Metastatic Breast Carcinoma in the Brain (tissue), 10 donors: ENCODE measurements around a stretch of chr16.

DNA sequence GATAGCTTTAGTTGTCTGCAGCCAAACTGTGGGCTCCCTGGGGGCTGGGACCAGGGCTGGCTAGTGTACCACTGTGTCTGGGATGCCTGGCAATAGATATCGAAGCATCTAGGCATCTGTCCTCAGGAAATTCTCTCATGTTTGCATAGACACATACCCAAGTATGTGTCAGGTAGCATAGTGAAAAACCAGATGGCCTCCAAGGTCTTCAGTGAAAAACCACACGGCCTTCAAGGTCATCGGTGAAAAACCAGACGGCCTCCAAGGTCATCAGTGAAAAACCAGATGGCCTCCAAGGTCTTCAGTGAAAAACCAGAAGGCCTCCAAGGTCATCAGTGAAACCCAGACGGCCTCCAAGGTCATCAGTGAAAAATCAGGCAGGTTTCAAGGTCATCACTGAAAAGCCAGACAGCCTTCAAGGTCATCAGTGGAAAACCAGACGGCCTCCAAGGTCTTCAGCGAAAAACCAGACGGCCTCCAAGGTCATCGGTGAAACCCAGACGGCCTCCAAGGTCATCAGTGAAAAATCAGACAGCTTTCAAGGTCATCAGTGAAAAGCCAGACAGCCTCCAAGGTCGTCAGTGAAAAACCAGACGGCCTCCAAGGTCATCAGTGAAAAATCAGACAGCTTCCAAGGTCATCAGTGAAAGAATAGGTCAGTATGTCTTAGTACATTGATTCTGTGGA is 72.2 kb downstream of the CMIP start:
- PRO-cap, 10 experiments, result no peak in any of the 10 experiments

DNA sequence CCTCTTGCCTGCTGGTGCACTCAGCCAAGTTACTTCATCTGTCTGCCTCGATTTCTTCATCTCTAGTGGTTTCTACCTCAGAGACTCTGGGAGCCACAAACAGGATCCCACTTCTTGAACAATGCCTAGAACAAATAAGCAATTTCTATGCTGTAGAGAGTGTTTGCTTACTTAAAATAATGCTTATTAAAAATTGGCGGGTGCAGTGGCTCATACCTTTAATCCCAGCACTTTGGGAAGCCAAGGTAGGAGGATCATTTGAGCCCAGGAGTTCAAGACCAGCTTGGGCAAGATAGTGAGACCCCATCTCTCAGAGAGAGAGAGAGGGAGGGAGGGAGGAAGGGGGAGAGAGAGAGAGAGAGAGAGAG is 75.6 kb downstream of the CMIP start:
- PRO-cap, 10 experiments, result no peak in any of the 10 experiments

DNA sequence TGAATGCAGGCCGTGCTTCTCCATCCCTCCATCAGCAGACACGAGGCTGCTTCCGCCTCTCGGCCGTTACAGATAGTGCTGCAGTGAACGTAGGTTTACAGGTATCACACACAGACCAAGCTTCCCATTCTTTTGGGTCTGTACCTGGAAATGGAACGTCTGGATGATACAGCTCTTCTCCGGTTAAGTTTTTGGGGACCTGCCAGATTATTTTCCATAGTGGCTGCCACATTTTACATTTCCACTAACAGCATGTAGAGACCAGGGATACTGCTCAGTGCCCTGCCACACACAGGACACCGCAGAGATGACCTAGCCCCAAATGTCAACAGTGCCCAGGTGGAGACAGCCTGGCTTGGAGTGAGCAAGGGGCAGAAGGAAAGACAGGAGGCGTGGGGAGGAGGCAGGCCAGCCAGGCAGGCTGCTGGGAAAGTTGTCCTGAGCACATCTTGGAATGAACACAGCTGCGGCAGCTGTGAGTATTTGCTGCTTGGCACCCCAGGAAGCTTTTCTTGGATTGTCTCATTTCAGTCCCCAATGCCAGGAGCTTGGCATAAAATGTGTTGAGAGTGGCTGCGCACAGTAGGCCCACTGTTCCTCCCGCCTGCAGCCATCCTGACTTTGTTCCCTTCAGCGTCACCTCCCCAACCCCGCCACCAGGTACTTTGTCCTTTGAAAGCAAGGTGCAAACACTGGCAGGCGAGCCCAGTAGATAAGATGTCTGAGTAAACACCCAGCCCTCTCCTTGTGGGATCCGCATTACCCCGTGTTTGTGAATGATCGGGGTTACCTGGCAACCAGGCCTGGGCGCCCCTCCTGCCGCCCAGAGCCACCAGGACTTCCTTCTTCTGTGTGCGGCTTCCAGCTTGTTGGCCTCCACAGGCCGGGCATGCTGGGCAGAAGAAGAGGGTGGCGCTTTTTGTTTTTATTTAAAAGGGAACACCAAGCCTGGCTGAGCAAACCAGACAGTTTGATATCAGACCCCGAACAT is 113.9 kb downstream of the CMIP start:
- PRO-cap, 10 experiments, result no peak in any of the 10 experiments

- PRO-cap, 10 experiments, result peak in 2 of 10 experiments; most common plus-strand start chr16:81584375 (in 2)
Measured at GRCh38 chr16:81584227-81584562, 139.6 kb downstream of the CMIP start.

DNA sequence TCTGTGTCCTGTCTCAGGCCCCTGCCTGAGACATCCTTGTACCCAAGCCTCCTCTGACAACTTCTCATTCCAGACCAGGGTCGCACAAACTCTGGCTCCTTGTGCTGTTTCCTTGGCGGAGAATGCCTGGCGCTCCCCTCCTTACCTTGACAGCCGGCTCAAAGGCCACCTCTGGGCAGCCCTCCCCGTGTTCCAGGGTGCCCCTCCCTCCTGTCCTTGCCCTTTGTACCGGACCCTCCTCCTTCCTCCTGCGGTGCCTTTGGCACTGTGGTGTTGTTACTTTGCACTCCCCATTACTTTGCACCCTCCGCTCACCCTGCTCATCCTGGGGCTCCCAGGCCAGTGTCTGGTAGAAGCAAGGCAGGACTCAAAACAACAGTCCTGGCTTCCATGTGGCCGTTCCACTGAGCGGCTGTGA is 147.7 kb downstream of the CMIP start:
- PRO-cap, 10 experiments, result no peak in any of the 10 experiments

DNA sequence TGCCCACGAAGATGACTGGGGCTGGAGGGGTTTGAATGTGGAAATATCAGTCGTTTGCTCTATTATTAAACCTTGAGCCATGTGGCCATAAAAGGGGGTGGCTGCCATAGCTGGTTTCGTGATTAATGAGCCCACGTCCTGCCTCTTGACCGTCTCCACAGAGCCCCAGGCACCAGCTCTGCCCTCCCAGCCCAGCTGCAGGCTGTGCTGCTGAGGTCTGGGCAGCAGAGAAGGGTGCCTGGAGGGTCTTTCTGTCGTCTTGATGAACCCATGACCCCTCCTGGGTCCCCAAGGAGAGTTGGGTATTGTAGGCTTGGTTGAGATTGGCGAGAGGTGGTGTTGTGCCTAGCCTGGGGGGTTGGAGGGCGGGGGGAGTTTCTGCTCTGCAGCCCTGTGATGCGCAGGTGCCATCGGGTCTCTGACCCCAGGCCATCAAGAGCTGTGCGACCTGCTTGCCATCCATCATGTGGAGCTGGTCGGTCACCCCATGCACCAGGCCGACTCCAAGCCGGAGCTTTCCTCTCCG is 148.5 kb downstream of the CMIP start:
- PRO-cap, 10 experiments, result no peak in any of the 10 experiments

DNA sequence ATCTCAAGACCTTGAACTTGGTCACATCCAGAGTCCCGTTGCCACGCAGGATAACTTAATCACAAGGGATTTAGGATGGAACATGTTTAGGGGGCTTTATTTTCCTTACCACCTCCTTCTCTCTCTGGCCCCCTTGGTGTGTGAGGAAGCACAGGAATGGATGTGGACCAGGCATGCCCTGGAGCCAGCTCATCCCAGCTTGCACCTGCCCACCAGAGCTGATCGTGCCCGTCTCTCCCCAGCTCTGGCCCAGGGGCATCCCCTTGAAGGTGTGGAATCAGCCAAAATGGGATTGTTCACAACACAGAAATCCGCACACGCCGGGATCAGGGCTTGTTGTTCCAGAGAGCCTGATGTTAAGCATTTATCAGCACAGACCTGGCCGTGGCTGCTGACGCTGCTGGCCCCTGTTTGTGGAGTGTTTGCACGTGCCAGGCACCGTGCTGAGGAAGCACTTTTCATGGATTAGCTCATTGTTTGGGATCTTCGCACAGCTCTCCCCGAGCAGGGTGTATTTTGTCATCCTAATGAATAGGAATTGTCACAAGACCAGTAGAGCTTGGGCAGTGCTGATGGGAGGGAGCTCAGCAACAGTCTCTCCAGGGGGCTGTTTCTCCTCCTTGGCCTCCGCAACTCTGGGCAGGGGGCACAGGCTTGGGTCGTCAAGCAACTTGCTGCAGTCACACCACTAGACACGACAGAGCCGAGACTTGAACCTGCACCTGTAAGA is 160.5 kb upstream of the PLCG2 start:
- PRO-cap, 10 experiments, result no peak in any of the 10 experiments

DNA sequence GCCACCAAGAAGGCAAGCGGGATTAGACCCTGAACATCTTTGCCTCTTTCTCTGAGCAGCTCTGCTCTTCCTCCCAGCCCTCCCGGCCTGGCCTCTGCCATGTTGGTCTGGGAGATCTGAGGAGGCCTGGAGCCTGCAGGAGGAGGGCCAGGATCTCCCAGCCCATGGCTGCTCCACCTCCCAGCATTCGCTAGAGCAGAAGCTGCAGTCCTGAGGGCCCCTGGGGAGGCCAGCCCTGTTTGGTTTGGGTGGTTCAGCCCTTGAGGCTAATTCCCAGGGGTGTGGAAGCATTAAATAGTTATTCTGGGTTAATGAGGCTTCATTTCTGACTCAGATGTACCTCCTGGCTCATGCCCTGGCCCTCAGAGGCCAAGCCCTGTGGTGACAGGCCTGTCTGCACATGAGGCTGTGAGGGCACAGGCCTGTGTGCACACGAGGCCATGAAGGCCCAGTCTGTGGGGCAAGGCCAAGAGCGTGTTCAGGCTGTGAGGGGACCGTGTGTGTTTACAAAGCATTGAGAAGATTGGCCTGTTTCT is 153.9 kb upstream of the PLCG2 start:
- PRO-cap, 10 experiments, result no peak in any of the 10 experiments

DNA sequence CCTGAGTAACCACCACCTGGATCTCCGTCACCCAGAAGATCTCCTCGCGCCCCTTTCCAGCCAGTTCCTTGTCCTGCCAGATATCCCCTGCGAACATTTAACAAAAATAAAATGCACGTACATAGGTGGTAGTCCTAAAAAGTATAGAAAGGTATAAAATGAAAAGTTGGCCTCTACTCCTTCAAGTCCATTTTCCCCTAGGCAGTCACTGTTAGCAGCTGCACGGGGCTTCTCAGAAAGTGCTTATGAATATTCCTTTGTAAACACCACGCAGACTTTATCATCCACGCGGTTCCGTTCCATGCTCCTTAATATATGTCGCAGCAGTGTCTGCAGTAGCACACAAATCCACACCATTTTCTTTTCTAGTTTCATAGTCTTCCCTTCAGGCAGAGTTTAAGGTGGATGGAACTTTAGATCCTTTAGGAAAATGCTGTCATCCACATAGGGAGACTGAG is 146.9 kb upstream of the PLCG2 start:
- PRO-cap, 10 experiments, result no peak in any of the 10 experiments

- PRO-cap, 10 experiments, result peak in 5 of 10 experiments; most common plus-strand start chr16:81638814 (in 4); most common minus-strand start chr16:81638659 (in 5)
Measured at GRCh38 chr16:81638423-81639033, 140.6 kb upstream of the PLCG2 start.

GRCh38 chr16:81686414-81686675 is 92.7 kb upstream of the PLCG2 start:
- PRO-cap, 10 experiments, result no peak in any of the 10 experiments

- PRO-cap, 10 experiments, result no peak in any of the 10 experiments
Measured at GRCh38 chr16:81706878-81708009, 71.8 kb upstream of the PLCG2 start.

DNA sequence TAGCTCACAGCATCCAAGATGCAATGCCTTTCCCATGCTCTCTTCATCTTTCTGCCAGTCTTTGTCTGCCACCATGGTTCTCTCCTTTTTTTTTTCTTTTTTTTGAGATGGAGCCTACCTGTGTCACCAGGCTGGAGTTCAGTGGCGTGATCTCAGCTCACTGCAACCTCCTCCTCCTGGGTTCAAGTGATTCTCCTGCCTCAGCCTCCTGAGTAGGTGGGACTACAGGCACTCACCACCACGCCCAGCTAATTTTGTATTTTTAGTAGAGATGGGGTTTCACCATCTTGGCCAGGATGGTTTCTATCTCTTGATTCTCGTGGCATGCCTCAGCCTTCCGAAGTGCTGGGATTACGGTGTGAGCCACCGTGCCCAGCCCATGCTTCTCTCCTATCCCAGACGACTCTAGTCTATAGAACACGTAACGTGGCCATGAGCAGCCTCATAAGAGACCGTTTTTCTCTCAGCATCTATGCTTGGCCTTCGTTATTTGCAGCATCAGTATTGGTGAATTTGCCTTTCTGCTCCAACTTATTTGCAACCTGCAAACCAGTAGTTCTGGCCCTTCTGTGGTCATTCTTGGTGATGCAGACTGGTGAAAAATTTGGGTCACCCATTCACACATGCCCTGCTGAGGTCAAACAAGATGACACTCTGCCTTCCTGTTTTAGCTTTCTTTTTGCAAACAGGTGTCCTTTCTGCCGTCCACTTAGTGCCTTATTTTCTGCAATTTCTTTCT is 31.0 kb downstream of the PLCG2 start:
- PRO-cap, 10 experiments, result no peak in any of the 10 experiments

DNA sequence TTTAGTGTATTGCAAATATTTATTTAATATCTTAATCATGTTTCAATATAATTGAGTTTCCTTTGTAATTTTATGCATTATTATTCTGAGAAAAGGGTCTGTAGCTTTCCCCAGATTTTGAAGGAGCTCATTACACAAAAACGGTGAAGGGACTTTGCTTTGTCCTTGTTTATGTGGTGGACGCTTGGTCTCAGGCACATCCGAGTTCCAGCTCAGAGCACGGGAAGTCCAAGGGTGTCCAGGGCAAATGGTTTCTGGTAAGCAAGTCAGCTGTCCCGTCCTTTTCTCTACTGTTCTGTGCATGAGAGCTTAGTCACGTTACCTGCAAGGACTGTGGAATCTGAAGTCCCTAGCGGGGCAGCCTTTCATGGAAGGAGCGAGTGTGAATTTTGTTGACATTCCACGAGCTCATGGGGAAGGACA is 109.4 kb downstream of the SDR42E1 start:
- PRO-cap, 10 experiments, result no peak in any of the 10 experiments

DNA sequence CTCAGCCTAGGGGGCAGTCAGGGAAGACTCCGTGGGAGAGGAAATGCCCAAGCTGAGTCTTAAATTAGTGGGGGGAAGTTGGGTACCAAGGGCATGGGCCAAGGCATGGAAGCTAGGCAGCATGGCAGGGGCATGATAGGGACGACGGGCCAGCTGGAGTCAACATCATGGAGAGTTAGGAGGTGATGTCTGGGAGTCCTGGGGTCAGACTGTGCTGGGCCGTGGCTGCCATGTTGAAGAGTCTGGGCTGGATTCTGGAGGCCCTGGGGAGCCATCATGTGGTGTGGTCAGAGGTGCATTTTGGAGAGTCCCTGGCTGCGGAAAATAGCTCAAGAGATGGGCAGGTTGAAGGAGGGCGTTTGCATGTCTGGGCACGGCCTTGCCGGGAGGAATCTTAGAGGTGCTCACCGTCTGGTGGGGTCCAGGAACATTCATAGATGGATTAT is 85.2 kb downstream of the SDR42E1 start:
- PRO-cap, 10 experiments, result no peak in any of the 10 experiments

GRCh38 chr16:82079884-82080425 is 44.9 kb downstream of the HSD17B2 start:
- PRO-cap, 10 experiments, result no peak in any of the 10 experiments

GRCh38 chr16:82197368-82198085 is 27.5 kb upstream of the MPHOSPH6 start:
- PRO-cap, 10 experiments, result peak in 2 of 10 experiments; most common plus-strand start chr16:82197813 (in 2); most common minus-strand start chr16:82197662 (in 1)

DNA sequence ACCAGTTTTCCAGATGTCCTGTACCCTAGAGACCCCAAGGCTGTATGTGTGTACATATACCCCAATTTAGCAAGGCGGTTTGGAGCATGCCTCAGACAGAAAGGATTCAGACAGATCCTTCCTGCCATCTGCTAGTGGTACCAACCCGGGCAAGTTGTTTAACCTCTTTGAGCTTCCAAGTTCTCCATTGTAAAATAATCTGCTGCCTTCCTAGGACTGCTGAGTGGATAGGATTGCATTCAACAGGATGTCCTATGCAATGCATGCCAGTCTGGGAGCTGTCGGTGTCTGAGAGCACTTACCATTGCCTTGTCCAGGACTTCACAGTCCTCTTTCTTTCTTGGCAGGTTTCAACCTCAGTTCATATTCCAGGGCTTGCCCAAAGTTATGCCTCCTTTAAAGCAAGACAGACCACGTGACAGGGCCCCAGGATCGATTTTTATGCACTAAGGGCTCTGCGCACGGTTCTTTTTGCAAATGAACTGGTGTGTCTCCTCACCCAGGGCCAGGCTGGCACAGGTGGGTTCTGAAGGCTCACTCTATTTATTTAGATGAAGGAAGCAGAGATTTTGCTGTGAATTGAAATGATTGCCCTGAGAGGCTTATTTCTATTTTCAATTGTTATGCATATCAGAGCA is 2.1 kb downstream of the CDH13 start:
- PRO-cap, 10 experiments, result no peak in any of the 10 experiments

- PRO-cap, 10 experiments, result no peak in any of the 10 experiments
Measured at GRCh38 chr16:82713457-82714174, 86.8 kb downstream of the CDH13 start.

- PRO-cap, 10 experiments, result no peak in any of the 10 experiments
Measured at GRCh38 chr16:83247754-83248224, 560.0 kb upstream of the HSBP1 start.